Cardiac ventricle fibroblast (primary cell): Measurements from ENCODE around the genes NMB and AKAP13.

- RAMPAGE, long total RNA, result no peak
Measured at GRCh38 chr15:84647503-84648187, 6.4 kb downstream of the WDR73 start.

DNA sequence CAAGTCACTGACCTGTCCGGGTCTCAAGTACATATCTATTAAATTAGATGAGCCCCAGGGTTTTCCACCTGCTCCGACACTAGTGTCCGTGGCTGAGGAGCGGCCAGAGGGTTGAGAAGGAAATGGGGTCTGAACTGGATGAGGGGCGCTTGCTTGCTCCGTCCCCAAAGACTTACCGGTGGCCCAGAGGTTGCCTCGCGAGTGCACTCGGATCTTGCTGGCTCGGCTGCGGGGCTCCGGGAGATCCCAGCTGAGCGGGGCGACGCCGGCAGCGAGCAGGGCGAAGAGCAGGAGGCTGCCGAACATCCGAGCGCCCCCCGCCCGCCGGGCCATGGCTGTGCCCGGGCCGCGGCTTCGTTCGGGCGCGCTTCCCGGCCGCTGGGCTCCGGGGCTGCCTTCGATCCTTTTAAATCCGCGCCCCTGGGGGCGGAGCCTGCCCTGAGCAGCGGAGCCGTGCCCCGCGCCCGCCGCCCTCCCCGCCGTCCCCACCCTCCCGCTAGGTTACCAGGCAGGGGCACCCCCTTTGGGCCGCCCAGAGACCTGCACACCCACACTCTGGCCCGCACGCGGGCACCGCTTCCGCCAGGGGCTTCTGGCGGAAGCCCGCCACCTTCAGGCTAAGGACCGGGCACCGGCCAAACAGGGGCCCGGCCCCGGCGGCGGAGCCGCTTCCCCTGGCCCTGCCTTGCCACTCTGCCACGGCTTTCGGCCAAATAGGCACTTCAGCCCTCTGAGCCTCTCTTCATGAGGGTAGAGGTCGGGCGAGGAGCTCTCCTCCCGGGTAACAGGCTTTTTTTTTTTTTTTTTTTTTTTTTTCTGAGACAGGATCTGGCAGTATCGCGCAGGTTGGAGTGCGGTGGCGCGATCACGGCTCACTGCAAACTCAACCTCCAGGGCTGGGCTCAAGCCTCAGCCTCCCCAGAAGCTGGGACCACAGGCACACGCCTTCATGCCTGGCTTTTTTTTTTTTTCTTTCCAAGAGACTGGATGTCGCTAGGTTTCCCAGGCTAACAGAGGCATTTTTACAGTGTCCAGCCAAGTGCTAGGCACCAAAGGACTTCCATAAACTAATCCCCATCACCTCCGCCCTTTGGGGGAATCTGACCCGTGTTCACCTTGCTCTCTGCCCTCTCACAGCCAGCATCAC, at the start of gene NMB:
Gene NMB, minus strand, starts transcription at position 380 of the 1,147 bp plus-strand sequence.
- RAMPAGE, long total RNA, result no peak

DNA sequence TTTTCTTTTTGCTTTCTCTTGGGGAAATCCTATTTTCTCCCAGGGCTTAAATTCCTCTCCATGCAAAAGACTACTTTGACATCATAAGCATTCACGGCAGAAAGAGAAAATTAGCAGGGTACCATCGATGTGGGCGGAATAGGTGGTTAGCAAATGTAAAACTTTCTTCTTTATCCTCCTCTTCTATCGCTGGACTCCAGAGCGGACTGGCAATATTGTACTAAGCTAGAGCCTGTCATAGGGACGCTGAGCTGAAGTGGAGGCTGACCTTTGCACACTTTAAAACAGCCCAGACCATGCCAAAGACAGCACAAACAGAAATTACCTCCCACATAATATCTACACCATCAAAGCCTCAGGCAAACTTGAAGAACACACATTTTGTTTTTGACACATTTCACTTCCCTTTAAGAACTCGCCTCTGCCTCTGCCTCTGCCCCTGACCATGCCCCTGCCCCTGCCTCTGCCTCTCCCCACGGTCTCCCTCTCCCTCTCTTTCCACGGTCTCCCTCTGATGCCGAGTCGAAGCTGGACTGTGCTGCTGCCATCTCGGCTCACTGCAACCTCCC, 13.9 kb upstream of the NMB start:
- RAMPAGE, long total RNA, result no peak

GRCh38 chr15:84735694-84736139, 12.7 kb upstream of the ZNF592 start:
- RAMPAGE, long total RNA, result no peak

DNA sequence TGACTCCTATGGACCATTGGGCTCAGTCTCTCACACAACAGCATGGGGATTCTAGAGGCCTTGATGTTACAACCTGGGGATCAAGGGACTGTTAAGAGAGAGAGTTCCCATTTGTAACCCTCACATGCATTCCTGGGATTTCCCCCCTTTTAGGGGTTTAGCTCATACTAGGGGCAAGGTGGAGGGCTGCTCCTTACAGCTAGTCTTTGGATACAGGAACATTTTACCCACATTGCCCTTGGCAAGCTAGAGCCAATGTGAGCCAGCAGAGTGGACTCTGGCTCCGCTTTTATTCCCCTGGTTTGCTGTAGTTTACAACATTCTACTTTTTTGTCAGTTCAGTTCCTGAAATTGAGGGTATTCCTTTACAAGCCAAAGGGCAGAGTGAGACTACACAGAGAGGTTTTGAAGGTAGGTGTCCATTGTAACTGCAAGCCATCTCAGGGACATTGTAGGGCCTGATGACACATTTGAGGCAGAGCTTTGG, 7.7 kb downstream of the ZNF592 start:
- RAMPAGE, long total RNA, result no peak

DNA sequence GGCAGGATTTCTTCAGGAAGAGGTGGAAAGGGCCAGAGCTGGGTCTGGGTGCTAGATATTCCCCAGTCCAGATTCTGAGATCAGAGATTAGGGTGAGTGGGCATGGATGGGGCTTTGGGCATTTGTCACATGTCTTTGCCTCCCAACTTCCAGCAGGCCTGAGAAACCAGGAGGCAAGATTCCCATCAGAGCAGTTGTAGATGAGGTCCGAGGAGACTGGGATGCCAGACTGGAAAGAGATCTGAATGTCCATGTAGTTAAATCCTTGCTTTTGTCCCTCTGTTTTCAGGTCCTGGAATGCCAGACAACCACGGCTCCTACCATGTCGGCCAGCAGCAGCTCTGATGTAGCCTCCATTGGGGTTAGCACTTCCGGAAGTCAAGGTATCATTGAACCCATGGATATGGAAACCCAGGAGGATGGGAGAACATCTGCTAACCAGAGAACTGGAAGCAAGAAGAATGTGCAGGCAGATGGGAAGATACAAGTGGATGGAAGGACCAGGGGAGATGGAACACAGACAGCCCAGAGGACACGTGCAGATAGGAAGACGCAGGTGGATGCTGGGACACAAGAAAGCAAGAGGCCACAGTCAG, 28.3 kb upstream of the SLC28A1 start:
- RAMPAGE, long total RNA, result no peak

- RAMPAGE, long total RNA, result no peak
Measured at GRCh38 chr15:84861232-84861576, 23.3 kb upstream of the SLC28A1 start.

DNA sequence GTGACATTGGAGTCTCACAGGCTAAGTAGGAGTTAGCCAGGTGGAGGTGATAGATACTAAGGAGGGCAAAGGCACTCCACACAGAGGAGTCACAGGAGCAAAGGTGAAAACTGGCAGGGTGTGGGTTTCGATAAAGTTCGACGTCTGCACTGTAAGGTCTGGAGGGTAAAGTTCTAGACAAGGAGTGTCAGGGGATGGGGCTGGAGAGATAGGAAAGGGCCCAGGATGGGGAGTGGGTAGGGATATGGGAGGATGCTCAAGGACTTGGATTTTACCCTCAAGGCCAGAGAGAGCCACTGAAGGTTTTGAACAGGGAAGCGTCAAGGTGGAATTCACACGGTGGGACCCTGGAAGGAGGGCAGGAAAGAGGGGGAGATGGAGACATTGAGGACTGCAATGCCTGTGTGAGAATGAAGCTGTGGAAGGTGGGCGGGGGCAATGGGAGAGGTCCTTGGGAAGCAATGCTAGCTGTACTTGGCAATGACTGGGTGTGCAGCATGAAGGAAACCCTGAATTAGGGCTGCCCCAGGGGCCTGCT, 6.4 kb downstream of the SLC28A1 start:
- RAMPAGE, long total RNA, result no peak

DNA sequence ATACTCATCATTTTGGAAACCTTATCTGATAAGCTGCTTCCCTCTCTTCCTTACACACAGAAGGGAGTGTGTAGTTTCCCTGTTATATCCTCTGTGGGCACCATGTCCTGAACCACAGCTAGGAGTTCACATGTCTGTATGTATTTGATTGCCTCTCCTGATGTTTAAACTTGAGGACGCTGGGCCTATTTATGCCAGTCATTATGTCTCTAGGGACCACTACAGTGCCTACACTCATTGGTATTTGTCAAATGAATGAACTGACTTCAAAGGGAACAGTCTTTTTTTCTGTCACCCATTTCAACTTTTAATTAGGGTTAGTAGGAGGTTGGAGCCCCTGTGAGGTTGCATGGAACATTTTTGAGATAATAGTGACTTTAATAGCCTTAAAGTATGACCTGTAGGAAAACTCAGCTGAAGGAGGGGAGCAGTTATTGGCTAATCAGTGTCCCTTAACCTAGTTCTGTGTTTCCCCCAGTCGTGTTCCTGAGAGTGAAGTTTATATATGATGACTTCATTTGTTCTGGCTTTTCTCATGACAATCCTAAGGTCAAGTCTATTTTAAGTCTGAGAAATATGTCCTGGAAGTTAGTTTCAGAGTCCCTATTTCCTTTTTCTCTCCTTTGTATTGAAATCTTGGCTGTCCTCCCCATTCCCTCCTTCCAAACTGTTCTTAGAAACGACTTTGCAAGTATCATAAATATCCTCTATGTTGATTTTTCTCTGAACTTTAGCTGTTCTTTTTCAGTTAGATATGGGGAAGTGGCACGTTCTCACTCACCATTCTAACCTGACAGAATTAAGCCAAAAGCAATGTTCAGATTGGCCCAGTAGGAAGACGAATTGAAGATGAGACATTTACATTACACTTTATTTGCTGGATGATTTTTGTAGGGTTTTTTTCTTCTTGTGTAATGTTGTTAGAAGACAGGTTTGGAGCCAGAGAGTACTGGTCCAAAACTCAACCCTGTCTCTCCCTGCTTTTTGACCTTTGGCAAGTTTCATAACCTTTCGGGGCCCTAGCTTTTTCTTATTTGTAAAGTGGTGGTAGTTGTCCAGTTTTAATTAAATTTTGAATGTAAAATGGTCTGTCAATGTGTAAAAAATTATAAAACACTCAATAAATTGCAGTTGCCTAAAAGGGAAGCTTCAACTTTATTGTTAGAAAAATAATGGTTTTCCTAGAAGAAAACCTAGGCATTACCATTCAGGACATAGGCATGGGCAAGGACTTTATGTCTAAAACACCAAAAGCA, 29.2 kb downstream of the PDE8A start:
- RAMPAGE, long total RNA, result no peak

GRCh38 chr15:85100997-85102060, 119.7 kb downstream of the PDE8A start:
- RAMPAGE, long total RNA, result no peak

- RAMPAGE, long total RNA, result no peak
Measured at GRCh38 chr15:85120421-85121139, 138.9 kb downstream of the PDE8A start.

- RAMPAGE, long total RNA, result no peak
Measured at GRCh38 chr15:85316029-85316514, 64.3 kb upstream of the AKAP13 start.

DNA sequence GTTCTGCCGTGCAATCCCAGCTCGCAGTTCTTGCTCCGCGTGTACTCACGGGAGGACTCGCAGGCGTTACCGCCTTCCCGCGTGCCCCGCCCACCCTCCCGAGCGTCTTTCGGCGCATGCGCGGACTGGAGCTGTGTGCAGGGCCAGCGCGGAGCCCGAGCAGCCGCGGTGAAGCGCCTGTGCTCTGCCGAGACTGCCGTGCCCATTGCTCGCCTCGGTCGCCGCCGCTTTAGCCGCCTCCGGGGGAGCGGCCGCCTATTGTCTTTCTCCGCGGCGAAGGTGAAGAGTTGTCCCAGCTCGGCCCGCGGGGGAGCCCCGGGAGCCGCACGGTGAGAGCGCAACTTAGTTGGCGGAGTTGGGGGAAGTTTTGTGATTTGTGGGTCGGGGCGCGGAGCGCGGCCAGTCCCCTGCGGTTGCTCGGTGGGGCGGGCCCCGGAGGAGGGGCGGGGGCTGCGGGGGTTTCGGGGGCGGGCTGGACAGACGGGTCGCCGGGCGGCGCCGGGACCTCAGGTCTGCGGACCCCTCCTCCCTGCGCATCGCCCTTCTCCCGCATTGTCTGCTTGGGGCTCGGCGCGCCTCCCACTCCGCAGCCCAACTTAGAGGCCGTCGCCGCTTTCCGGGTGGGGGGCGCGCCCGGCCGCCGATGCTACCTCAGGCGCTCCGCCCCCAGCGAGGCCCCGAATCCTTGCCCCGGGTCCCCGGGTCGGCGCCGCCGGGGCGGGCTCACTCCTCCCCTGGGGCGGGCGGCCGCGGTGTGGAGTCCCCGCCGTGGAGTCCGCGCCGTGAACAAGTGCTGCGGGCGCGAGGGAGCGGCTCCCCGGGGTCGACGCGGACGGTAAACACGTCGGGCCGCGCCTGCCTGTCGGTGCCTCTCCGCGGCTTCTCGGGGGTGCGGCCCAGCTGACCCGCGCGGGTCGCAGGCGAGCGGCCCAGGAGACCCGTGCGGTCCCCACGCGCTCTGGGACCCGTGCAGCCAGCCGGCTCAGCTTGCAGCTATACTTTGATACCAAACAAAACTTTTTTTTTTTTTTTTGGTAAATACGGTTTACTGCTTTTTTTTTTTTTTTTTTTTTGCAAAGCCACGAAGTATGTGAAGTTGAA, at the start of gene AKAP13:
Gene AKAP13, plus strand, starts transcription at position 134 of the 1,101 bp plus-strand sequence.
- RAMPAGE, long total RNA, result no peak

DNA sequence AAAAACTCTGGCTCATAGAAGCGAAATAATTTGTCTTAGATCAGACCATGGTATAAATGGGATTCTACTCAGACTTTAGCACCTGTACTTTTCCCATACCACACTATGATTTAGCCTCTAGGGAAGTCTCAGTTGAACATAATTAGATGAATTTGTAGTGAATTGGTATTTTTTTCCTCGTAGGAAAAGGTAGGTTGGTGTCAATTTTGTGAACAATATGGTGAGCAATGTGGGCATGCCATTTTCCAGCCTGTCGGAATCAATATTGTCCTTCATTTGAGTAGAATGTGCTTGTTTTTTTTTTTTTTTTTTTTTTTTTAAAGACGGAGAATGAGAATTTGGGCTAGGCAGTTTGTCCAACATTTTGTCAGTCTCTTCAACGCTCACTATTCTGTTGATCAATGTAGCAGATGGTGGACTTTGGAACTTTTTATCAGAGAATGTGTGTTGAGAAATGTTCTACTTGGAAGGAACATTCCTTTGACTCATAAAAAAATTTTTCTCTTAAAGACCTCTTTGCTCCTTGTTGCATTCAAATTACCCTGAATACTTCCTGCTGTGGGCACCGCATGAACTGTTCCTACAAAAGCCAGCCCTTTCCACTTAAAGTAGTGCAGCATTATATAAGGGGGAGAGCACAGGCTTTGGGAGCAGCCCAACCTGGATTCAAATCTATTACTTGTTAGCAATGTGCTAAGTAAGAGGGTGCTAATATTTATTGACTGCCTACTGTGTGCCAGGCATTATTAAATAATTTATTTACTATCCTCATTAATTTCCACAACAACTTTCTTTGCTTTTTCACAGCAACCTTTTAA, 182.8 kb downstream of the AKAP13 start:
- RAMPAGE, long total RNA, result no peak

DNA sequence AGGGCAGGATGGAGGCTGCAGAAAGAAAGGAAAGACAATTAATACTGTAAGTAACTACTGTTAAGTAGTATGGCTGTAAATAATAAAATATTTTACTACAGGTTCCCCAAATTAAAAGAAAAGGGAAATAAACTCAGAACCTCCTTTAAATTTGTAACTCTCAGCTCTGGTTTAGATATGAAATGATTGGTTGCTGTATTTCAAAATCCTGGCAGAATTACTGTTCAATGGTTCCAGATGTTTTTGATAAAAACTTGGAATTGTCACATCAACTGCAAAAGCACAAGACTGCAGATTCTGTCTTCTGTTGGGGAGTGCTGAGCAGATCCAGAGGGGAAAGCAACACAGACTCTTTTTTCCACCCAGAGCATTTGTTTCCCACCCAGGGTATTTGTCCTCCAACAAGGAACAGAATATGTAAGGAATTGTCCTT, 178.2 kb downstream of the KLHL25 start:
- RAMPAGE, long total RNA, result no peak

DNA sequence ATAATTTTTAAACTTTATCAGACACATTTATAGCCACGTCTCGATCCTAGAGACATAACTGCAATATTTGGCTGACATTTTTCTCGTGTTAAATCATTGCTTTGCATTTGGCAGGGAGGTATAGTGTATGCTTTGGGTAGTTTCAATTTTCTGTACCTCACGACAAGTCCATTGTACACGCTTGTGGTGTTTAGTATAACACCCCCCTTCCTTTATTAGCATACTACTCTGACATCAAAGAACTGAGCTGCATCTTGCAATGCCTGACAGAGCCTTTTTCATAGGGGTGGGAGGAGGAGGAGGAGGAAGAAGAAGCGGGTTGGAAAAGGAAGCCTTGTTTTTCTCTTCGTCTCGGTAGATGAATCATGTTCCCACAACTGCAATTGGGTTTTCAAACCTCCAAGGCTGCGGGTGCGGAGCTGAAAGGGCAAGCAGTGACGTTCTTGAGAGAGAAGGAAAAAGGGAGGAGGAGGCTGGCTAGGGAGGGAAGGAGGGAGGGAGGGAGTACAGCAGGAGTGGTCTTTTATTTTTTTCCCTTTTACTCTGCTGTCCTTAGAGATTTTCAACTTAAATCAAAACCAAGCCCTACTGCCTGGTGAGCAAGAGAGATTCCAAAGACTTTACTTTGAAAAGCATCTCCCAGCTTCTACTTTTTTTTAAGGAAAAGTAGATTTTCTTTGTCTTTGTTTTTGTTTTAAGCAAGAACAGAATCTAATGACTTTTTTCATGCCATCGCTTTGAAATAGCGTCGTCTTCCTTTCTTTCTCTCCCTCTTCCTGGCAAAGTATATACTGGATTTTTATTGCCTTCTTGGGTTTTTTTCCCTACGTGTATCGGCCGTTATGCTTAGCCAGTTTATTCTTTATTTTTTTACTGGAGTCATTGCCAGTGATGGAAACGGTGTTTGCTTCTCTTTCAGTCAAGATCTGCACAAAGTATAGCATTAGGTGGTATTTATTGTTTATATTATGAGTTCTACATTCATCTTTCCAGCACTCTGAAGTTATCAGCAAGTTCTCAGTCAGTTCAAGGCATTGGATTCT, 175.5 kb downstream of the KLHL25 start:
- RAMPAGE, long total RNA, result no peak

- RAMPAGE, long total RNA, result no peak
Measured at GRCh38 chr15:85688572-85689170, 106.1 kb downstream of the KLHL25 start.

DNA sequence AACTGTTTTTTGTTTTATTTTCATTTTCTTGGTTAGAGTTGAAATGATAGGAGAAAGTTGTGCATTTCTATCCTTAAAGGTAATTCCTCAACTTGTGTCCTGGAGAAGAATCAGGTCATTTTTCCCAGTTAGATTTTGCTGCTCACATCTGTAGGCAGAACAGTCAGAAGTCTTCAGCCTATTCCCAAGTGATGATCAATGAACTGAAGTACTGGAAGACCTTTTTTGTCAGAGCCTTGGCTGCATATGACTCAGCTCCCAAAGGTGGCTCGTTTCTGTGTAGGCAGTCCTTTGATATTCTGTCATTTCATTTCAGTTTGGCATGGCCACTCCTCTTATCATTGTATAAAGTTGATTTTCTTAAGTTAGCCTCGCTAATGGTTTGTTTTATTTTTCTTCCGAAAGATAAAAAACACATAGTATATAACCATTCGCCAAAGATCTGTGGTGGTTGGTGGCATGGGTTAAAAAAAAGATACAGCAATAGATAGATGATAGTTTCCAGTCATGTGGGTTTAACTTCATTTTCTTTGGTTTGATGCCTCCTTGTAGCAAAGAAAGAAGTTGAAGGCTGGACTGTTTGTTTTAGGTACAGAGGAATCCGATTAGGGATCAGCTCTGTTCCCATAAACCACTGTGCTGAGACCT, 90.6 kb downstream of the KLHL25 start:
- RAMPAGE, long total RNA, result no peak

DNA sequence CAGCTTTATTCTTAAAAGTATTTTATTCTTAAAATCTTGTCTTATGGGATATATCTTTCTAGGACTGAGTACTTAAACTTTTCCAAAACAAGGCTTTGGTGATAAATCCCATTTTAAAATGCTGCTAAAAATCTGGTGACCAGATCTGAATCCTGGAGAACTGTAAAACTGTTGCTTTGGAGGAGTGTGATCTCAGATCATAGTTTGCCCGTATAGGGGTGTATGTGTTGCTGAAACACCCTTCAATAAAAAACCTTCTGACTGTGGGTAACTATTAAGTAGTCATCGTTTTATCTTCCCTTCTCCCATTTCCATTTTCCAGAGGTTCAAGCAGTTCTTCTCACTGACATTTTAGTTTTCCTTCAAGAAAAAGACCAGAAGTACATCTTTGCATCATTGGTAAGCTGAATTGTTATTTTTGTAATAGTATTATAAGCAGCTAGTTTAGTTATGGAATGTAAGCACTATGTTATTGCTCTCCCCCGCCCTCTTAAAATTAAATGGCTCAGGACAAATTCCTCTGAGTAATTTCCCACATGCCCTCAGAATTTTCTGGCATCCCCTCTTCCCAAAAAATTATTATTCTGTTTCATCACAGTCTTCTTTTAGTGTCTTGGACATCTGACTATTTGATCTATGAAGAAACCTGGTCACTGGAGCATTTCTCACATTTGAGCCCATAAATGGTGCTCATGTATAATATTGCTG, 68.5 kb downstream of the KLHL25 start:
- RAMPAGE, long total RNA, result no peak

DNA sequence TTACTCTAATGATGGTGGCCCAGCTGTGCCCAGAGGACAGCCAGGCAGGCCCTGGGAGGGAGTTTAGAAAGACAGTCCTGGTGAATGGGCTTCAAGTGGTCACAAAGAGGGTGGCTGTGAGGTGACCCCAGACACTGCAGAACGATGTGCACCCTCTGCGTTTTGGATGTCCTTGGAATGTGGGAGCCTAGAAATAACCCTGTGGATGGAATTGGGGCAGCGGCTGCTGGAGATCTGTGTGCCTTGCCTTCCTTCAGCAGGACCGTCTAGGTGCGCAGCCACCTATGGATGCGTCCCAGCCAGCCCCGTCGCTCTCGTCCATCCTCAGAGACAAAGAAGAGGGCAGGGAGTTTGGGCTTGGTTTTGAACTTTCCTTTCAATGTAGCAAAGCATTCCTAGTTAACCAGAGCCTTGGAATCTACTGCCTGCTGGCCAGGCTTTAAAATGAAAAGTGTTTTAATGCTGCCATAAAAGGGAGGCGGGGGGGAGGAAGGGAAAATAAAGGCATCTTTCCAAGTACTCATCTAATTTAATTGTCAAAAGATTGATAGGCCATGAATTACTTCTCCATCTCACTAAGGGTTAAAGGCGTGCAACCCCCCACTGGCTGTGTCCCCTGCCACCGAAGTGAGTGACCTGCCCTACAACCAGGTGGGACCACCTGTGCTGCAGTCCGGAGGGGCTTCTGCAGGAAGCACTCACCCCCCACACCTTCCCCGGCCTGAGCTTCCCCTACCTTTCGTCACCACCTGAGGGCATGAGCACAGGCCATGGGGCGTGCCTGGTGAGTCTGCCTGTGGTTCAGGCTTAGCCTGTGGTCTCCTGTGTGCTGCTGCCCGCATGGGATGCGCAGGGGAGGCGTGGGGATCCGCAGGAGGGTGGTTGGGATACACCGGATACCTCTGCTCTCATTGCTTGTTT, 46.3 kb downstream of the KLHL25 start:
- RAMPAGE, long total RNA, result no peak